Right cardiac atrium (tissue), 1 donor: ENCODE measurements around the genes GADD45A, DIRAS3, LRRC53, LHX8 and MSH4.

GRCh38 chr1:67138599-67139489 is 4.1 kb upstream of the C1orf141 start:
- PRO-cap, result no peak

- PRO-cap, result no peak
Measured at GRCh38 chr1:67590132-67590712, 94.8 kb upstream of the GADD45A start.

- PRO-cap, result no peak
Measured at GRCh38 chr1:67647193-67647406, 37.9 kb upstream of the GADD45A start.

DNA sequence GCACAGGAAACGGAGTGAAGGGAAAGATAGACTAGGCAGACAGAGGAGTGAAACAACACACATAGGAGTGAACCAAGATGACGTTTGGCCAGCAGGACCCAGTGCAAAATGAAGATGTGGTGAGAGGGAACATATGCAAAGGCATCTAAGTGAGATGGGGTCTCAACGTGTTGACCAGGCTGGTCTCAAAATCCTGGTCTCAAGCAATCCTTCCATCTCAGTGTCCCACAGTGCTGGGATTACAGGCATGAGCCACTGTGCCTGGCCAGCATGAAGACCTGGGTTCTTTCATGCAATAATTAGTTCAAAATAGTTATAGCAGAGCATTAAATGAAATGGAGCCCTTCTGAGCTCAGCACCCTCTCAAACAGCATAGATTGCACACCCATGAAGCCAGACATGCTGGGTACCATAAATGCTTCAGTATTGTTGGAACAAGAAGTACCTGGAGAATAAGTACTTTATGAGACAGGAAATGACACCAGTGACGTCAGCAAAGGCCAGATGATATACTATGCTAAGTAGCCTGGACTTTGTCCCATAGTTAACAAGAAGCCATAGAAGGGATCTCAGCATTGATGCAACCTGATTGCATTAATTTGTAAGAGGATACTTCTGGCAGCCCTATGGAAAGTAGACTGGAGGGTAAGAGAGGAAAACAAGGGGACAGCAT is 16.5 kb upstream of the GADD45A start:
- PRO-cap, result no peak

GRCh38 chr1:67682543-67682920 is 2.5 kb upstream of the GADD45A start:
- PRO-cap, result no peak

GRCh38 chr1:67685104-67686200 is at the start of gene GADD45A:
Gene GADD45A, plus strand, starts transcription at chr1:67685201.
- PRO-cap, result bidirectional peak, plus-strand start at chr1:67685201, minus-strand start at chr1:67684954; unidirectional peak, plus-strand start at chr1:67685406; bidirectional peak, plus-strand start at chr1:67686086, minus-strand start at chr1:67685748

DNA sequence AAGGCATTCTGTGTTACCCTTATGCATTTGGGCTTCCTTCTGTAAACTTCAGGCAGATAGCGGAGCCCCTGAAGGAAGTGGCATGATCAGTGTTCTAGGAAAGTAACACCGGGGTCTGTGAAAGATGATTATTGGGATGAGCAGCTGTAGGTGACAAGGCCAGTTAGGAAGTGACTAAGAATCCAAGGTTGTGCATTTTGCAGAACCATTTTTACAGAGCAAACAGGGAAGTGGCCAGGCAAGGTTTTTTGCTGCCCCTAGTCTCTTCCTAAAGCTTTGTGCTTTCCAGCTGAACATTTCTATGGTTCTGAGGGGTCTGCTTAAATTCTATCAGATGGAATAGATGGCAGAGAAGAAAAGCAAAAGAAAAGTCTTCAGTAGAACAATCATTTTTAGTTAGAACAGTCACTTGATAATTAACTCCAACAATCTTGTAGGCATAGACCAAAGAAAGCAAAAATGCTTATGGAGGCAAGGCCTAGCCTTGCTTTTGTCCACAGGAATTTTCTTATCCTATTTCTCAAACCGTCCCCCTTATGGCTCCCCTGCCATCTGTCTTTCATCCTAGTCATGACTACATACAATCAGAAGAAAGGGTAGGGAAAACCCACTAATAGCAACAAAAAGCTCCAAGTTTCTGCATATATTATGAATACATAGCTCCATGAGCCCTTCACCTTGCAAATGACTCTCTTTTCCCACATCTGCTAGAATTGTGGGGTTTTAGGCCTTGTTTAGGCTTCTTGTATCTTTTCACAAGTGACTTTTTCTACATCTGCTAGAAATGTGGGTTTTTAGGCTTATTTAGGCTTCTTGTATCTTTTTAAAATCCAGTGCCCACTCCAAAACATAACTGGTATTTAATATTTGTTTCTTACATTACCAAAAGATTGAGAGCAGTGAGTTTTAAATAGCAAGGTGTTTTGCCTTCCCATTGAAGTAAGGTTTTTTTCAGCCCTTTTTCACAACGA is 4.1 kb downstream of the GADD45A start:
- PRO-cap, result no peak

DNA sequence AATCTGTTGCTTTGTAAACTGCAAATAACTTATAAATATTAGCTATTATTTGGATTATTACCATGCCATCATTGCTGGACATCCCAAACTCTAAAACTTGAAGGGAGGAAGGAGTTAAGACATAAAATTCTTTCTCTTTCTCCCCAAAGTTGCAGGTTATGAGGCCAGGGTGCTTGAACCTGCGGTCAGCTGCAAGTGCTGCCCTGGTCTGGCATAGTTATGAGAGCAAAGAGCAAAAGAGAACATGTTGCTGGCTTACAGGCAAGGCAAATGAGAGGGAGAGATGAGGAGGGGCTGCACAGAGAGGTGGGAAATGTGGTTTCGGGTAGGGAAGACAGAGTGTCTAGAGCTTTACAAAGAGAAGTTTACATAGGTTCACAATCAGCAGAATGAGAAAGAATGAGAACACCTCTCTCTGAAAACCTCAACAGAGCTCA is 30.8 kb downstream of the GADD45A start:
- PRO-cap, result no peak

- PRO-cap, result no peak
Measured at GRCh38 chr1:67815692-67816255, 17.5 kb downstream of the GNG12 start.

DNA sequence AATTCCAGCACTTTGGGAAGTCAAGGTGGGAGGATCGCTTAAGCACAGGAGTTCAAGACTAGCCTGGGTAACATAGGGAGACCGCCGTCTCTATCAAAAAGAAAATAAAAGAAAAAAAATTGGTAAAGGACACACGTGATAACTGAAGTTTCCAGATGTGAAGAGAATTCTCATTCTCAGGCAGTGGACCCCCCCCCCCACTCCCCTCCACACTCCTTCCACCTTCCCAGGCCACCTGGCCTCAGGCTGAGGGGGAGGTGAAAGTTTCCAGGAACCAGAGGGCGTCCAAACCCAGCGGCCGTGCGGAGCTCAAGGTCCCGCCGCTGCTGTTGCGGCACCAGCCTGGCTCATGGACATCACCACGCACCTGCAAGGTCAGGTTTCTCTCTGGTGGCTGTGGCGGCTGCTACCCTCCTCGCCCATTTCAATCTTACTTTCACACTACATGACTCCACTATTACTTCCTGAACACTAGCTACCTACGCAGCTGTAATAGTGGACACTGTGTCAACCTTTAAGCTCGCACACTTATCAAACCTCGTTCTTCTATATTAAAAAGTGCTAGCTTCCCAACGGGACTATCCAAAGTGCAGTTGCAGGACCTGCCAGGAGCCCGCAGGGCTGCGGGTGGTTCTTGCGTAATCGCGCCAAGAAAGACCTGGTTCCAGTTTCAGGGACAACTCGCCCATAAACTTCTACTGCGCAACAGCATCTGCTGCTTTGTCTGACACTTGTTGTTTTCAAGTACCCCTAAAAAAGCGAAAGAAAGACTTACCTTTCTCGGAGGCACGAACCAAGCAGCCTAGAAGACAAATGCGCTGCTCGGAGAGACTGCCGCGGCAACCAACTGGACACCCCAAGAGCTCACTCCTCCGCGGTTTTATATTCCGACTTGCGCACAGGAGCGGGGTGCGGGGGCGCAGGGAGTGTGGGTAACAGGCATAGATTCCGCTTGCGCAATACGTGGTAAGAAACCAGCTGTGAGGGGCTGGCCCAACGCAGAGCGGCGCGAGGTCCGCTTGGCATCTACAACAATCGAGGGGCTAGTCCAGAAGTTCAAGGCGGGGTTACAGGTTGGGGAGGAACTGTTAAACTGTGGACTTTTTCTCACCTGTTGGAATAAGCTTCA is at the start of gene DIRAS3:
Gene DIRAS3 (minus strand): TSS at position 855 of the 1,129 bp plus-strand sequence.
- PRO-cap, result no peak

GRCh38 chr1:68173182-68174083 is 58.9 kb downstream of the WLS start:
- PRO-cap, result no peak

DNA sequence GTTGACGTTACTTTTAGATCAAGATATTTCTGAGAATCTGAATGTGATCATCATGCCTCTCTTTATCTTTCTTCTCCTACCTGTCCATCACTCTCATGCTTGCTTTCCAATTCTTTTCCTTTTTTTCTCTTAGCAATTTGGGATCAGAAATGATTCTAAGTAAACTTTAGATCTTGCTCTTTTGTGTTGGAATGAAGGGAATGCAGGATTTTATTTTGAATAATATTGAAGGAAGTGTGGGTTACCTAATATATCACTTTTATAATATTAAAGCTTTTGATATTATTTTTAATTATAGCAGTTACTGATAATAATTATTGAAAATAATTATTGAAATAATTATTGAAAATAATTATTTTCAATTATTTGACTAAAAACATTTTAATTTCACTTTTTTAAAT is 124.7 kb upstream of the DEPDC1 start:
- PRO-cap, result no peak

DNA sequence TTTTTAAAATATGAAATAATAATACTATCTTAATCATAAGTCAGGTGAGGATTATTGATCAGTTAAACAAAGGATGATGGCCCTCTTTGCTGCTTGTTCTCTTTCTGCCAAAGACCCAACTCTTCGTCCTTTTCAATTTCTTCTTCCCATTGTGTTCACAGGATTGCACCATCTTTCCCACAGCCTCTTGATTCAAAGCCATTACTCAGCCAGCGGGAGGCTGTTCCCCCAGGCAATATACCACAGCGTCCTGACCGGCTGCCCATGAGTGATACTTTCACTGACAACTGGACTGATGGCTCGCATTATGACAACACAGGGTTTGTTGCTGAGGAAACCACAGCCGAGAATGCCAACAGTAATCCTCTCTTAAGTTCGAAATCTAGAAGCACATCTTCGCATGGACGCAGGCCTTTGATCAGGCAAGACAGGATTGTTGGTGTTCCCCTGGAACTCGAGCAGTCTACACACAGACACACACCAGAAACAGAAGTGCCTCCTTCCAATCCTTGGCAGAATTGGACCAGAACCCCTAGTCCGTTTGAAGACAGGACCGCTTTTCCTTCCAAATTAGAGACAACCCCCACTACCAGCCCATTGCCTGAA is 167.3 kb downstream of the LRRC40 start:
- PRO-cap, result no peak

GRCh38 chr1:74512423-74512885 is at the start of gene LRRC53:
Gene LRRC53, minus strand, starts transcription at chr1:74512611.
- PRO-cap, result no peak

DNA sequence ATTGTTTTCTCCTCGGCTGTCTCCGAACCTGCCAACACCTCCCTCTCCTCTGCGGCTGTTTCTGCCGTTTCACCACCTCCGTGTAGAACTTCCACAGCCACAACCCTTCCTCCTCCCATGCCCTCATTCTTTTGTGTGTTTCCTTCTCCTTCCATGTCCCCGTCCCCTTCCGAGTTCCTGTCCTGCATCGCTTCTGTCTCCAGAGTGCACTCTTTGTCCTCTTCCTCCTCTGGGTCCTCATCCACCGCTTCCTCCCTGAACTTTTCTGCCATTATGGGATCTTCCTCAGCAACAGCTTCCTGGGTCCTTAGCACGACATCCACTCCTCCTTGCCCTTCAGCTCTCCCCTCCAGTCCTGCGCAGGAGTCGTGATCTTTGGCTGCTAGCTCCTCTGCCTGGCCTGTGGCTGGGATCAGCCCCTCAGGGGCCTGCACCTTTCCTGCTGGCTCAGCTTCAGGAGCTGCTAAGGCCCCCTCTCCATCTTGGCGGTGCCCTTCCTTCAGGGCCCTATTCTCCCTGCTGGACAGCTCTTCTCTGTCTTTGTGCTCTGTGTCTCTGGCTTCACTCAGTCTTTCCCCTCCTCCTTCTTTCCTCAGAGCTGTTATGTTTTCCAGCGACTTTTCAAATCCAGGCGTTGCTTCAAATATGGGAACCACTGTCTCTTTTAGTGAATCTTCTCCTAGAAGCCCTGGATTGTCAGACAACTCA is 59.3 kb upstream of the LRRC53 start:
- PRO-cap, result no peak

DNA sequence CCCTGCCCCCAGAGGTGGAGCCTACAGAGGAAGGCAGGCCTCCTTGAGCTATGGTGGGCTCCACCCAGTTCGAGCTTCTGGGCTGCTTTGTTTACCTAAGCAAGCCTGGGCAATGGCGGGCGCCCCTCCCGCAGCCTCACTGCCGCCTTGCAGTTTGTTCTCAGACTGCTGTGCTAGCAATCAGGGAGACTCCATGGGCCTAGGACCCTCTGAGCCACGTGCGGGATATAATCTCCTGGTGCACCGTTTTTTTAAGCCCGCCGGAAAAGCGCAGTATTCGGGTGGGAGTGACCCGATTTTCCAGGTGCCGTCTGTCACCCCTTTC is 21.9 kb upstream of the LHX8 start:
- PRO-cap, result no peak

DNA sequence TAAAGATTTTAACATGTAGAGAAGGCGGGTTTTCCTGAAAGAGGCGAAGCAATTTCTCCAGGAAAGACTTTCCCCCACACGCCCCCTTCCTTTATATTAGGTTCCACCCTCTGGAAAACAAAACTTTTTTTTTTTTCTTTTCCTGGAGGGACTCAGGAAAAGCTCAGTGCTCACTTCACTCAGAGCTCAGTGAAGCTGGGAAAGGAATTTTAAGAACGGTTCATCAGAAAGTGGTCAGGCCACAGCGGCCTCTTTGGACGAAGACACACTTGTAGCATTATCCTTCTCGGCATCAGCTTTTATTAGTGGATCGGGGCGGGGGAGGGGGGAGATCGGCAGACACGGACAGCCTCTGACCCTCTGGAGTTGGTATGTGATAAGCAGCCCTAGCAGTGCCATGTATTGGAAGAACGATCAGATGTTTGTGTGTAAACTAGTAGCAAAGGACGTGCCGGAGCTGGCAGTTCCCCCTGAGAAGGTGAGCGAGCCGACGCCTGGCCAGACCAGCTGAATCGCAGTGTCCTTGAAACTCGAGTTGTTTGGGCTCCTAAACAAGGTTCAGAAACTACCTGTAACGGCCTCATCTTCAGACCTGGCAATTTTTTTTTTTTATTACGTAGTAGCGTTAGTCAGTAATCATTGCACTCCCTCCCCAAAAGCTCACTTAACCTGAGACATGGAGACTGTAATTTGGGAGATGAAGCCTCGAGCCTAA is at the start of gene LHX8:
Gene LHX8 (plus strand): TSS at position 166 of the 715 bp plus-strand sequence.
- PRO-cap, result no peak

- PRO-cap, result no peak
Measured at GRCh38 chr1:75788279-75788761, 2.3 kb downstream of the RABGGTB start.

DNA sequence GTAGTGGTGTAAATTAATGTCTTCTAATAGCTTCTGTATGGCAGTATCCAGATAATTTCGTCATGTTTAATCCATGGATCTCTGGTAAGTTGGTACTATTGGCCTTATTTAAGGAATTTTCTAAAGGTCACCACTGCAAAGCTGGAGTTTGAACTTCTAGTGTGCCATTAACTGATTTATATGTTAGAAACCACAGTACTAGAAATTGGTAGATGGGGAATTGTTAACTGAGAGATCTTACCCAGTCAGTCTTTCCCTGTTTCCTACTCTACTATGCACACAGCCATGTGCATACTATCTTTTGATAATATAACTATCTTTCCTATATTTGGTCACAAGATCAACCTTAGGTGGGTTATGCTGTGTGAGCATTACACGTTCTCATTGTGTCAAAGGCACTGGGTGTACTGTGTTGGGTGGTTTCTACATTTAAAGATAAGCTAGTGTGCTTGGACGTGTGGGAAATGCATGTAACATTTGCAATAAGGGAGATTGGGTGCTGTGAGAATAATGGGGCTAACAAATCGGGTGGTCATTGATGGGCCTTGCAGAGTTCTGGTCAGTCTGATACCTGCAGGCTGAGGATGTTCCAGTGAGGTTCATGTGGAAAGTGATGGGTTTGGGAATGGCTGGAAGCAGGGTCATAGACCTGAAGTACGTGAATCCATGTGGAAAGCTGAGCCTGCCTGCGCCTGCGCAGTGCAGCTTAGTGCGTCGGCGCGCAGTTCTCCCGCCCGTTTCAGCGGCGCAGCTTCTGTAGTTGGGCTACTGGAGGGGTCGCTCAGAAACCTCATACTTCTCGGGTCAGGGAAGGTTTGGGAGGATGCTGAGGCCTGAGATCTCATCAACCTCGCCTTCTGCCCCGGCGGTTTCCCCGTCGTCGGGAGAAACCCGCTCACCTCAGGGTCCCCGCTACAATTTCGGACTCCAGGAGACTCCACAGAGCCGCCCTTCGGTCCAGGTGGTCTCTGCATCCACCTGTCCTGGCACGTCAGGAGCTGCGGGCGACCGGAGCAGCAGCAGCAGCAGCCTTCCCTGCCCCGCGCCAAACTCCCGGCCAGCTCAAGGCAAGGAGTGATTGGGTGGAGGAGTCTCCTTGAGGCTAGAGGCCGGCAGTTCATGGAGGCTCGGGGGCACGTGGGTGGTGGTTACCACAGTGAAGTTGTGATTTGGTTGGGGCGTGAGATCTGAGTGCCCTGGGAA is at the start of gene MSH4:
Gene MSH4 (plus strand): TSS at position 720 of the 1,203 bp plus-strand sequence.
- PRO-cap, result no peak

DNA sequence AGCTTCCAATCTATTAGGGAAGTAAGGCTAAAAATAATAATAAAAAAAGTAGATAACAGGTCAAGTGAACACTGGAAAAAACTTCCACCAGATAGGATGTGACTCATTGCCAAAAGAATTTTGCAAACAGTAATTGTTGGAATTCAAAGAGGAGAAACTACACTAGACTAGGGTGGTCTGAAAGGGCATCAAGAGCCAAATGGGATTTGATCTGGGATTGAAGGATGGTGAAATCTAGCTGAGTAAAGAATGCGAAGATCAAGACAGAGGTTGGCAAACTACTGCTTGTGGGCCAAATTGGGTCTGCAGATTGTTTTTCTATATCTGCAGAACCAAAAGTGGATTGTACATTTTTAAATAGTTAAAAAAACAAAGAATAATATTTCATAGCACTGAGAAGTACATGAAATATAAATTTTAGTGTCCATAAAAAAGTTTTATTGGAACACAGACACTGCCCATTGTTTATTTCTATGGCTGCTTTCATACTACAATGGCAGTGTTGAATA is 5.9 kb upstream of the ST6GALNAC3 start:
- PRO-cap, result no peak